ENCODE data around the genes CXCL6, CXCL2, THAP6, PPEF2 and CXCL11.

GRCh38 chr4:73617279-73617666 is 3.0 kb downstream of the RASSF6 start:
- PRO-cap, 2 experiments, result no peak in any of the 2 experiments

DNA sequence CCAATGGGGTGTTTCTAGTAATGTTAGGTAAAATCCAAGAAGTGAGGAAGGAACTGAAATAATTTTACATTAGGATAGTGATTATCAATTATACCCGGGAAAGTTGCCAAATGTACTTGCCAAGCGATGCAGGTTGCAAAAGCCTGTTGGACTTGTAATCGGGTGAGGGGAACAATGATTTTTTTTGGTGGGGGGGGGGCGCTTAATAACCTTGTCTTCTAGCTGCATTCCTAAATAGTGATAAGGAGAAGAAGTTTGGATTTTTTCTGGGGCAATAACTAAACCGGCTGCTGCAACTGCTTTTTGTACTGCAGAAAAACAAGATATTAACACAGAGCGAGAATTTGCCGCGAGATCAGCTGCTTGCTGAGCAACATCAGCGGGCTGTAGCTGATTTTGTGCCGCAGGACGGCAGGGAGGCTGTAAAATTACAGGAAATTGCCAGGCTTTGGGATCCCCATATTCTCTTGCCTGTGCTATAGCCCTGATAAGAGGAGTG is 49.5 kb upstream of the RASSF6 start:
- PRO-cap, 2 experiments, result no peak in any of the 2 experiments

DNA sequence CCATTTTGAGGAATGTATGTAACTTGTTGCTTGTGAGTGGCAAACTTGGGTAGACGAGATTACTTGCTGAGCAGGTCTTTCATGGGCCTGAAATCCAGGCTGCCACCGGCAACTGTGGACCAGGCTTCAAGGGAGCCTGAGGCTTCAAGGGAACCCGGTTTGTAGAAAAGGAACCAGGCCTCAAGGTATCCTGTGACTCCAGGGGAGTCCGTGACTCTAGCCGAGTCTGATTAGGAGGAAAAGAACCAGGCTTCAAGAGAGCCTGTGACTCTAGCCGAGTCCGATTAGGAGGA is 49.9 kb upstream of the RASSF6 start:
- PRO-cap, 2 experiments, result no peak in any of the 2 experiments

DNA sequence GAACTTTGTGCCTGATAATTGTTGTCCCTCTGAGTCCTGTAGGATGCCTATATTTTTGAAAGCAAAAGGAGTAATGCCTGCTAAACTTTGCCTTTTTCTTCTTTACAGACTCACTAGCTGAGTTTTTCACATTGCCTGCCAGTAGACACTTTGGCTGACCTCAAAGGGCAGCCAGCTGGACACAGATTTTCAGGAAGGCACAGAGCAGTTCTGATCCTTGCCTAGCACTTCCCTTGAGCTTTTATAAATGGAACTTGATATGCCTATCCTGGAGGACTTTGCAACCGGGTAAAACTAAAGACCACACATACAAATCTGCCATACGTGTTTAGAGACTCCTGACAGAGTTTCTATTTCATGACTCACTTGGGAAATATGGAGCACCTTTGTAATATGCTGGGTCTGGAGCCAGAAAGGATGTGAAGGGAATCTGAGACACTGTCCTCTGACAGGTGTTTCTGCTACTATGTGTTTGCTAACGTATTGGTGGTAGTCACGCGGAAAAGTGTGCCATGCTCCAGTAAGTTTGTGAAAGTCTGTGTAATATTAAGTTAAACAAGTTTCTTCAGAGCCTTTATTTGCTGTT is 56.6 kb upstream of the RASSF6 start:
- PRO-cap, 2 experiments, result no peak in any of the 2 experiments

DNA sequence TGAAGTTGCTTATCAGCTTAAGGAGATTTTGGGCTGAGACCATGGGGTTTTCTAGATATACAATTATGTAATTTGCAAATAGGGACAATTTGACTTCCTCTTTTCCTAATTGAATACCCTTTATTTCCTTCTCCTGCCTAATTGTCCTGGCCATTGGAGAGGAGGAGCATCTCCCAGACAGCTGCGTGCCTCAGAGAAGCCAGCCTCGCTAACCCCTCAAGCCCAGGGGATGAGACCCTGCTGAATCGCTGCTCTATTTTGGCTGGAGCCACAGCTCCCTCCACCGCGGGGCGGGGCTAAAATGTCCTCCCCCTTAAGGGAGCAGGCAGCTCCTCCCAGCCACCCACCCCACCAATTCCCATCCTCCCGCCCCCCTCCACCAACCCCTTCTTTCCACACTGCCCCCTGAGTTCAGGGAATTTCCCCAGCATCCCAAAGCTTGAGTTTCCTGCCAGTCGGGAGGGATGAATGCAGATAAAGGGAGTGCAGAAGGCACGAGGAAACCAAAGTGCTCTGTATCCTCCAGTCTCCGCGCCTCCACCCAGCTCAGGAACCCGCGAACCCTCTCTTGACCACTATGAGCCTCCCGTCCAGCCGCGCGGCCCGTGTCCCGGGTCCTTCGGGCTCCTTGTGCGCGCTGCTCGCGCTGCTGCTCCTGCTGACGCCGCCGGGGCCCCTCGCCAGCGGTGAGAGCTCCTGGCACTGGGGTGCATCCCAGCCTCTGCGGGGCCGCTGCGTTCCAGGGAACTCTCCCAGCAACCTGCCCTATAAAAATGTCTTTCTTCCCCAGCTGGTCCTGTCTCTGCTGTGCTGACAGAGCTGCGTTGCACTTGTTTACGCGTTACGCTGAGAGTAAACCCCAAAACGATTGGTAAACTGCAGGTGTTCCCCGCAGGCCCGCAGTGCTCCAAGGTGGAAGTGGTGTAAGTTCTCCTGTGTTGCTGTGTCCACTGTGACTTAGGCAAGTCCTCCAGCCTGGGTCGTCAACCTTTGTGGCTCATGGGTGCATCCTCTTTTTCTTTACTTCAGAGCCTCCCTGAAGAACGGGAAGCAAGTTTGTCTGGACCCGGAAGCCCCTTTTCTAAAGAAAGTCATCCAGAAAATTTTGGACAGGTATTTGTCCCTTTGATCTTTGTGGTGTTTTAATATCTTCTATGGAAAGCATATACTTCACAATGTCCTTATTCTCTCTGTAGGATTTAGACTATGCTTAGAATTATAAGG is at the start of gene CXCL6:
Gene CXCL6, plus strand, starts transcription at position 505 of the 1,224 bp plus-strand sequence.
- PRO-cap, 2 experiments, result peak in 1 of 2 experiments; most common plus-strand start position 454 of the sequence (in 1); most common minus-strand start position 280 of the sequence (in 1)

- PRO-cap, 2 experiments, result no peak in any of the 2 experiments
Measured at GRCh38 chr4:73917297-73917918, 48.2 kb downstream of the CXCL1 start.

DNA sequence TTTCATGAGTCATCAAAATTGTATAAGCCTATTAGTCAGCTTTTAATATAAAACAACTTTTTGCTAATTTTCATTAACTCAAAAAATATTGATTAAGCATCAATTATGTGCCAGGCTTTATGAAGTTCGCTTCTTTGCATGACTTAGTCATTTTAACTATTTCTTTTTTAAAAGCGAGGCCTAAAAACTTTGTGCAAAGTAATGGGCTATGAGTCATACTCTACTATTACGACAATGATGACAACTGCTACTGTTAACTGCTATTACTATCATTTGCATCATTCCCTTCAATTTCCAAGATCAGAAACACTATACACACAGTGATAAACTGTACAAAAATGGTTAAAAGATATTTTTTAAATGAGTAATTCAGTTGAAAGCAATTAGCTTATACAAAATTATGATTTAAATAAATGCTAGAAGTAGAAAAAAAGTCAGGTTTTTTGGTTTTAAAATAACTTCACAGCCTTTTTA is 18.3 kb upstream of the CXCL3 start:
- PRO-cap, 2 experiments, result no peak in any of the 2 experiments

DNA sequence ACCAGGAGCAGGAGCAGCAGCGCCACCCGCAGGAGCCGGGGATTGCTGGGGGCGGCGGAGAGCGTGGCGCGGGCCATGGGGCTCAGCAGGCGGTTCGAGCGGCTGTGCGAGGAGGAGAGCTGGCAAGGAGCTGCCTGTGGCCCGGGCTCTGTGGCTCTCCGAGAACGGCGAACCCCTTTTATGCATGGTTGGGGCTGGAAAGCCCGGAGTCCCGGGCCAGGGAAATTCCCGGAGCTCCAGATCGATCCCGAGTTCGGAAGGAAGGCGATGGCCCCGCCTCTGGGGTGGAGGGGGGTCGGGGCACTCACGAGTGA is at the start of gene CXCL2:
Gene CXCL2, minus strand, starts transcription at position 152 of the 314 bp plus-strand sequence.
- PRO-cap, 2 experiments, result peak in 2 of 2 experiments; most common plus-strand start position 105 of the sequence (in 1); most common minus-strand start position 152 of the sequence (in 2)

DNA sequence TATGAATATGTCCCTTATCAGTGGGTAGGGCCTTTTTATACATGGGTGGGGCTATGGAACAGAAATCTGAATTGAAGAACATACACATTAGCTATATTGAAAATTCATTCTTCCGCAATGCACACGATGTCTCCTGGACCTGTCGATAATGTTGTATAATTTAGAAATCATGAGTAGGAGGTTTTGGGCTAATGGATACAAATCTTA is 30.0 kb downstream of the EREG start:
- PRO-cap, 2 experiments, result no peak in any of the 2 experiments

GRCh38 chr4:75514145-75515267 is at the start of gene THAP6:
Gene THAP6, plus strand, starts transcription at chr4:75514473.
- PRO-cap, 2 experiments, result peak in 2 of 2 experiments; most common plus-strand start chr4:75514448 (in 1); most common minus-strand start chr4:75514293 (in 1)

DNA sequence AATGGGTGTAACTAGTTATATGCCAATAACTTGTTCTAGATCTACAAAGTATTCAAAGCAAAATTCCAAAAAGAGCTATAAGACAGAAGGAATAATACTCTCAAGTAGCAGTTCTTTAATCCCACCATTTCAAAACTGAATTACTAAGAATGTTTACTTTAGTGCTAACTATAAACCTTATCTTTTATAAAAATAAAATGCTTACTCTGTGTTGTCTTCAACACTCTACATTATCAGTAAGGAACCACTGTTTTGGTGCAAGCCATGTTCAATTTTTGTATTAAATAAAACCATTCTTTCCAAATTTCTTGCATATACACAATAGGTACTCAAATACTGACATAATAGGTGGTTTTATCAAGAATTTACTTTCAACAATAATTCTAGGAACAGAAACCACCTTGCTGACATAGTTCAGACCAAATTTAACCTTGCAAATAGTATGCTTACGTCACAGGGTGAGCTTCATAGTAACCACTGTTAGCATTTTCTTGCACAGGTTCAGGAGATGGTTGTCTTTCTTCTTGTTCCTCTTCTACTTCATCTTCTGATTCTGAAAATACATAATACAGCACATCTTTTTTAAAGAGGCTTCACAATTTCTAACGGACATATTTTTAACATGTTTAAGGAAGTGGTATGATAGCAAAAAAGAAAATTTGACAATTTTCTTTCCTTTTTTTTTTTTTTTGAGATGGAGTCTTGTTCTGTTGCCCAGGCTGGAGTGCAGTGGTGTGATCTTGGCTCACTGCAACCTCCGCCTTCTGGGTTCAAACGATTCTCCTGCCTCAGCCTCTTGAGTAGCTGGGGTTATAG is 17.7 kb downstream of the G3BP2 start:
- PRO-cap, 2 experiments, result no peak in any of the 2 experiments

DNA sequence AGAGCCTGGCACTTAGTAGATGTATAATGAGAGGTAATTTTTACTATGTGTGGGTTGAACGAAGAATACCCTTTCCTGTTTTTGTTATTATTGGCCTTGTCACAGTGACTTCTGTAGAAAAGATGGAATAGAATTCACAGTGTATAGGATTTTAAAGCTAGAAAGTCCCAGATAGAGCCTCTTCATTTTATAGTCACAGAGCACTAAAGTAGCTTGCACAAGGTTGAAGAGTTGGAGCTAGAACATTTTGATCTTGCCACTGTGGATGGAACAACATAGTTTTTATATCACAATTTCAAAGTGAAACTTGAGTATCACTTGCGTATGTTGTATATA is 2.6 kb downstream of the USO1 start:
- PRO-cap, 2 experiments, result no peak in any of the 2 experiments

- PRO-cap, 2 experiments, result no peak in any of the 2 experiments
Measured at GRCh38 chr4:75845773-75846127, 56.5 kb downstream of the PPEF2 start.

- PRO-cap, 2 experiments, result no peak in any of the 2 experiments
Measured at GRCh38 chr4:75886256-75886763, 15.9 kb downstream of the PPEF2 start.

DNA sequence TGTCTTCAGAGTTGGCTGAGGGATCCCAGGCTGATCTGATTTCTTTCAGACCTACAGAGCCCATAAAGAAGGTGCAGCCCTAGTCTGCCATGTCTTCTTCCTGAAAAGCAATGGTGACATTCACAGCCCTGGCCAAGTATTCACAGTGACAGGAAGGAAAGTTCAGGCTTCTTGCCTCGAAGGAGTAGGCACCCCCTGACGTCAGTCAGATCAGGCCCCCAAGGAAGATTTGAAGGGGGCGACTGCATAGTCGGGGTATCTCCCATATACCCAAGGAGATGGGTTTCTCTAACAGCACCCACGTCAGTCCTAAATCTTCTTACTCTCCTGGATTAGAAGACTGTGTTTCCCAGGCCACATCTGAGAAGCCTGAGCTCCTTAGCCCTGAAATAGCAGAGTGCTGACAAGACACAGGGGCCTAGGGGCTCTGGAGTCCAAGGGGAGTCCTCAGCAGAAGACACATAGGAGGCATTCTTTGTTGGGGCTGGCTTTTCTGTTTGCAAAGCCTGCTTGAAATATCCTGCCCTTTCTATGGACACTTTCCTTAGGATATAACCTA is at the start of gene PPEF2:
Gene PPEF2, minus strand, starts transcription at position 144 of the 559 bp plus-strand sequence.
- PRO-cap, 2 experiments, result no peak in any of the 2 experiments

DNA sequence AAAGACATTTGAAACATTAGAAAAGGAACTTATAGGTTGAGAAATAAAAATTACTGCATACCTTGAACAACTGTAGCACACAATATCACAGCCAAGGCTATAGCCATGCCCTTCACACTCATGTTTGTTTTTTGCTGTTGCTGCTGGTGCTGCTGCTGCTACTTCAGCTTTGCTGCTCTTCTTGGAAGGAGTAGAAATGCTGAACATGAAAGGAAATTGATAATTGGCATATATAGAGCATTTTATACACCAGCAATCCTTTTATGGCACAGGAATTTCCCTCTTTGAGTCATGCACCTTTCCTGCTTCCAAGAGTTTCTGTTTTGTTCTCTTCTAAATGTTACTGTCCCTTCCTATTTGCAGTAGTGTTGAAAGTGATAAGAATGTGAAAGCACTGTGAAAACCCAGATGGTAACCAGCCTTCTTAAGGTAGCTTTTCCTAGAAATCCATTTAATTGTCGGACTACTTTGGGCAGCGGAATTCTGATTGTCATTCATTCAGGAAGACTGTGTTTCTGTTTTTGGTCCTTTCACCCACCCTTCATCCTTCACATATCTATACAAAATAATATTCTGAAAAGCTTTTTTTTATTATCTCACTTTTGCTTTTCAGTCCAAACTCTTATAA is at the start of gene CXCL11:
Gene CXCL11, minus strand, starts transcription at position 205 of the 628 bp plus-strand sequence.
- PRO-cap, 2 experiments, result no peak in any of the 2 experiments

GRCh38 chr4:76208139-76208785 is 5.4 kb downstream of the SCARB2 start:
- PRO-cap, 2 experiments, result peak in 2 of 2 experiments; most common plus-strand start chr4:76208577 (in 1); most common minus-strand start chr4:76208526 (in 1)

DNA sequence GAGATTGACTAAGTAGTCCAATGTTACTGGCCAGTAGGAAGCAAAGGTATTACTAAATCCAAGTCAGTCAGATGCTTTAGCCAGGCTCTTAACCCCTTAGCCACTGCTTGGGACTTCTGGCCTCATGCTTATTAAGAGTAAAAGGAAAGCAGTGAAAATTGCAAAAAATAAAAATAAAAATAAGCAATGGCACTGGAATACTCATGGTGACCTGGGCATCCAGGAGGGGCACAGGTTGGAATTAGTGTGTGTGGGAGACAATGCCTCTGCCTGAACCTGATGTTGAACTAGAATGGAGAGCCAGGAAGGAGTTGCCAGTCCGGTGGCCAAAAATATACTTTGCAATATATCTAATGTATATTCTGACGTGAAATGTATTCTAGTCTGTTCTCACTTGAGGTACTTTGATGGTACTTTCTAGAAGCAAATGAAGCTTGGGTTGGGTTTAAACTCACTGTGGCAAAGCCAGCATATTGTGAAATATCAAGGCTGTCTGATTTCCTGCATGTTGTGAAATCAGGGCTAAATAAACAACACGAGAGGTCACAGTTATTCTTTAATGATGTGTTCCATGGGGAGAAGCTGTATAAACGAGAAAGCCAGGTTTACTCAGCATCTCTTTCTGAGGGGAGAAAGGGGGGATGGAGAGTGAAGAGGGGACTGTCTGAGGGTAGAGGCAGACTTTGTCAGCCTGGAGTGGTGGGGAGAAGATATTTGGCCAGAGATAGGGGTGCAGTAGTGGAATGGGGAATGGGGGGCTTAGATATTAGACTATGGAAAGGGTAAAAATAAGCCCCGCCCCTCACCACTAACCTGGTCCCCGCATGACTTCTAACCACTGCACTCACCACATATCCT is 5.6 kb upstream of the SCARB2 start:
- PRO-cap, 2 experiments, result no peak in any of the 2 experiments

DNA sequence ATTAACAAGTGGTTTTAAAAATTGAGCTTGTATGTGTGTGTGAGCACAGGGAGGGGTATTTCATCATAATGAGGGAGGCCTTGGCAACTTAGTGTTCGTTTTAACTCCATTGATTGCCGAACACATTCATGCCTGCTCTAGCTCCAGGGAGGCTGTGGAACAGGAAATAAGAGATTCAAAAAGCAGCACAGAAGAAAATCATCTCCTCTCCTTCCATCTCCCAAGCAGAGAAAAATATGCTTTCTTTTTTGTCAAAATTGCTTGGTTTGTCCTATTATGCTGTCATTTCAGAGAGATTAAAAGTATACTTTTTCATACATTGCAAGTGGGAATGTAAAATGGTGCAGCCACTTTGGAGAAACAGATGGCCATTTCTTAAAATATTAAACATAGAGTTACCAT is 14.9 kb downstream of the SHROOM3 start:
- PRO-cap, 2 experiments, result no peak in any of the 2 experiments

DNA sequence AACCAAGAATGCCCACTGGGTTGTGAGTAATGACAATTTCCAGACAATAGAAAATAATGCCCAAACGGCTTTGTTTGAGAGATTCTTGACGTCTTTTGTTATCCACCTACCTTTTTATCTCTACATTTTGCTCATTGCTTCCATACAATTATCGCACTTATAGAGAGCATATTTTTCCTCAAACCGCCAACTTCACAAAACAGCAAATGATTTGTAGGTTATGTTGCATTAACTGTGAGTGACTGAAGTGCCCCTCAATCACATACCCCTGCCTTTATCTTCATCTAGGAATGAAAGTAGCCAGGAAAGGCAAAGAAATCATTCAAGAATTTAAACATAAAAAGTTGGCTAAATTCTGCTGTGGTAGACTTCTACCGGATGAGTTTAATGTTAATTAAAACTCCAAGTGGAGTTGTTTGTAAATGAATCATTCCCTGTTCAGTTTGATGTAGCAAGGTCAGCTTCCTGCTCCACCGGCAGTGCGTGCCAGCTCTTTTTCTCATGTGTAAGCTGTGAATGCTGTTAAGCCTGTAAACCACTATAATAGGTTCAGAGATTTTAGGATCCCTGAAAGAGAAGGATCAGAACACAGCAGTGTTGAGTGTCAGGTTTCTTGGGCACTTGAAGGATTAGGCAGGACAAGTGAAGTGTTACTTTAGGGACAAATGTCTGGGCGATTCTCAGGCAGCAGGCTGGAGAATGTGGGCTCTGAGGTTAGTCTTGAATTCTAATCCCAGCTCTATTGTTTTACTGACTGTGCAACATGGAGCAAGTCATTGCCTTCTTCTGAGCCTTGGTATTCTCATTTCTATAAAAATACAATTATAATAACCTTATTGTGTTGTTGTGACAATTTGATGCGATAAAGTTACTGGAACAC is 111.8 kb downstream of the SHROOM3 start:
- PRO-cap, 2 experiments, result no peak in any of the 2 experiments

Measured in Metastatic Liver Carcinoma in the Lung (tissue), 2 donors.